AG08470 (cell line): Measurements from ENCODE around the genes WDR26 and CNIH3.

DNA sequence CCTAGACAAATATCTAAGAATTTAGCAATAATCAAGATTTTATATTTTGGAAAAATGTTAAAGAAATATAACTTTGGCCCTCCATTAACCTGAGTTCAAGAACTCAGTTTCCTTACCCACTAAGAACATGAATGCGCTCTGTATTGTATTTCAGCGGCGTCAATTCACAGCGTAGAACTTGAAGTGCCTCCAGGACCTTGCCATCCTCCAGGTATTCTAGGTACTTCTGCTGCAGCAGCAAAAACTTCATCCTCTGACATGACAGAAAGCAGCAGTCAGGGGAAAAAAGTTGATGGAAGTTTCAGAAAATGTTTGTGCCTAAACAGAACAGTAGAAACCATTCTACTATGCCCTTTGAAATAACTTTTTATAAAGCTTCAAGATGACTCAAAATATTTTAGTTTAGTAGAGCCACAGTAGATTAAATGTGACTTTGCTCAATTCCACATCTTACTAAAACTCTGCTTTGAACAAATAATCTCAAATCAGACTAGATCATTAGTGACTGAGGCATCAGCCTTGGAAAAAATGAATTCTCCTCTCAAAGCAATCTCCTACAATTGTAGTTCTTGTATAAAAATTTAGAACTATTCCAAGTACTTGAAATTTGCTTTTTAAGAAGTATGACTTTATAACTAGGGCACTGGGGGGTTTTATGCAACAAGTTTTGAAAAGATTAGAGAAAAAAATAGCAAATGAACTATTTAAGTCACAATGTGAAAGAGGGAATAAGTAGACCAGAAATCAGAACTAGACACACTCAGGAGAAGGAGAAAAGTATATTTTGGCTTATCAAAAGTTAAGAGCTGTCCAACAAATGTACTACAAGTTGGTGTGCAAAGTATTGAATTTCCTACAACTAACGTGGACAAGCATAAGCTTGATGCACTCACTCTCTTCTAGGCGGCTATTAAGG, 9.9 kb downstream of the WDR26 start:
- RRBS: no CpG with 5 or more reads among the region's 6 CpGs

- RRBS: no CpG with 5 or more reads among the region's 2 CpGs
Observed at GRCh38 chr1:224427326-224427847, 7.2 kb downstream of the WDR26 start.

GRCh38 chr1:224434629-224435264, at the start of gene WDR26:
Gene WDR26 (minus strand): TSS chr1:224434797.
- RRBS: 2% methylated on average over 30 of the region's 55 CpGs

GRCh38 chr1:224502585-224503188, 68.1 kb upstream of the WDR26 start:
- RRBS: no CpG with 5 or more reads among the region's 9 CpGs

GRCh38 chr1:224615682-224617032, at the start of gene CNIH3:
Gene CNIH3 (plus strand): TSS chr1:224616317.
- RRBS: 1% methylated on average over 48 of the region's 122 CpGs

DNA sequence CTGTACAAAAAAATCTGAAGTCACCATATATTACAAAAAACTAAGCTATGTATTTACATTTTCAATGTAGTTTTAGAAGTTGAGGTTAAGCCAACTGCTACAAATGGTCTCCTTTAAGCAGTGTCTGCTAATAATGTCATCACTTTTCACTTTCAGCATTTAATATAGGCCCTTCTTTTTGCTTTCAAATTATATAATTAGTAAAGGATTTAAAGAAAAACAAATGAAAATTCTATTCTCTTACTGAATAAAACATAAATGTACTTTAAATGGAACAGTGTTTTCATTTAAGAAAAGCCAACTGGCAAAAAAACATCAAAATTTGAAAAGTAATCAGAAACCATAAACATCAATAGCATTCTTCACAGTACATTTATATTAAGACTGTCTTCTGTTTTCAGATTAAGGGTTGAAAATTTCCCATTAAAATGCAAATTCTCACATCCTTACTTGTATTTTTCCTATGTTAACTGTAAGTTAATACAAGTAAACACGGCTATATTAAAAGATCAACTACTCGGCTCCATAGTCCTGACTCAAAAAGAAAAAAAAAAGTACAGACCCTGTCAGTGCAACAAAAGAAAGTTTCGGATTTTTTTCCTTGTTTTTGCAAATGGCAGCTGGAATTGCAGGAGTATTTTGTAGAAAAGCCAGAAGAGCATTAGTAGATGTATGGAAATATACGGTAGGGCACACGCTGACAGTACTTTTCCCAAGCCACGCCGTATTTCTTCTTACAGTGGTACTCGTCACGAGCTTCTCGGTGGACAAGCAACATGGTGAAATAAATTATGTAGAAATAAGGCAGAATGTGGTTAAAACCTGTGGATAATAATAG, 25.0 kb downstream of the LBR start:
- RRBS: no CpG with 5 or more reads among the region's 10 CpGs

GRCh38 chr1:225640487-225640891, 12.4 kb downstream of the ENAH start:
- RRBS: no CpG with 5 or more reads among the region's 1 CpG

DNA sequence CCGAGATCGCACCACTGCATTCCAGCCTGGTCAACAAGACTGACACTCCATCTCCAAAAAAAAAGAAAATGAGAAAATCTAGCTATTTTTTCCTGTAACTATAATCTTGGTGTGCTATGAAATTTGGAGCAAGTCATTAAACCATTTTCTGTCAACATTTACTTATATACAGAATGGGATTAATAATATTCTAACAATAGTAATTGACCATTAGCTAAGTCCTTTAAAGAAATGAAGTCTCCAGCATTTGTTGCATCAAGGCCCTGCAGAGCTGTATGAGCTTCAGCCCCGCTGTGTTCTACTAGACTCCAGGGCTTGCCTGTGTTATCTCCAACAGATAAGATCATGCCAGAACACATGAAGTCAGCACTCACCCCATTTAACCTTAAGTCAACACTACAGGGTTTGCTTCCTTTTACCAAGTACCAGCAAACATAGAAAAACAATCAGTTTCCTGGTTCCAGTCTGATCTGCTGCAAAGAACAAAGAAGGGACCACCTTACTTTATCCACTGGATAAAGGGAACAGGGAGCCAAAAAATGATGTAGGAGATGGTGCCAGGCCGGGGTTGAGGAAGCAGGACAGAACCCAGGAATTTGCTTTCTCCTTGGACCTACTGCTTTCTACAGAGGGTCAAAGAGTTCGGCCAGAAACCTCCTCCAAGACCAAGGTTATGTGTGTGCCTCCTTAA, 41.2 kb upstream of the ENAH start:
- RRBS: no CpG with 5 or more reads among the region's 5 CpGs

DNA sequence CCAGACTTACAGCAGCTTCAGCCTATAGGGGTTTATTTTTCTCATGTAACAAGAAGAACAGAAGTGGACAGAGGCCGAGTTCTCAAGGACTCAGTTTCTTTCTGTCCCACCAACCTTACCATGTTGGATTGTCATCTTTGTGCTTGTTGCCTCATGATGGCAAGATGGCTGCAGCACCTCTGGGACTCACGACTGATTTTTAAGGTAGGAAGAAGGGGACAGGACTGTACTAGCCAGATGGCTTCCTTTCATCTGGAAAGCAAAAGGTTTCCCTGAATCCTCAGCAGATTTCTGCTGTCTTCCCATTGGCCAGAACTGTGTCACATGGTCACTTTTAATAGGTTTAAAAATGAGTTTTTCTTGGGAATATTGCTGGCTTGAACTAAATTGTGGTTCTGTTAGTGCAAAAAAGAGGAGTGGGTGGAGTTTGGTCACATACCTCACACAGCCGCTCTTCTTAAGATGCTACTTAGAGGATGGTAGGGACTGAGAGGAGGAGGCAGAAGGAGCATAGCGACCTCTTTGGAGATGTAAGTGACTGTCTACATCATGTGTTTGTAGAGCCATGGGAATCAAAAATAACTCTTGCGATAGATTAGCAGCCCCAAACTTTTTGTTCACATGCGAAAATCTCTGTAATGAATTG, 48.1 kb upstream of the ENAH start:
- RRBS: no CpG with 5 or more reads among the region's 6 CpGs

- RRBS: no CpG with 5 or more reads among the region's 10 CpGs
Observed at GRCh38 chr1:225811602-225812563, 2.0 kb downstream of the EPHX1 start.

- RRBS: no CpG with 5 or more reads among the region's 3 CpGs
Observed at GRCh38 chr1:225820596-225821124, 10.7 kb downstream of the EPHX1 start.

GRCh38 chr1:225875140-225875806, 6.9 kb downstream of the TMEM63A start:
- RRBS: no CpG with 5 or more reads among the region's 11 CpGs

- RRBS: no CpG with 5 or more reads among the region's 5 CpGs
Observed at GRCh38 chr1:225880607-225880978, 1.6 kb downstream of the TMEM63A start.

- RRBS: no CpG with 5 or more reads among the region's 5 CpGs
Observed at GRCh38 chr1:225880979-225881324, 1.2 kb downstream of the TMEM63A start.

GRCh38 chr1:225888453-225888798, 520 bp downstream of the LEFTY1 start:
- RRBS: 79% methylated on average over 5 of the region's 8 CpGs

DNA sequence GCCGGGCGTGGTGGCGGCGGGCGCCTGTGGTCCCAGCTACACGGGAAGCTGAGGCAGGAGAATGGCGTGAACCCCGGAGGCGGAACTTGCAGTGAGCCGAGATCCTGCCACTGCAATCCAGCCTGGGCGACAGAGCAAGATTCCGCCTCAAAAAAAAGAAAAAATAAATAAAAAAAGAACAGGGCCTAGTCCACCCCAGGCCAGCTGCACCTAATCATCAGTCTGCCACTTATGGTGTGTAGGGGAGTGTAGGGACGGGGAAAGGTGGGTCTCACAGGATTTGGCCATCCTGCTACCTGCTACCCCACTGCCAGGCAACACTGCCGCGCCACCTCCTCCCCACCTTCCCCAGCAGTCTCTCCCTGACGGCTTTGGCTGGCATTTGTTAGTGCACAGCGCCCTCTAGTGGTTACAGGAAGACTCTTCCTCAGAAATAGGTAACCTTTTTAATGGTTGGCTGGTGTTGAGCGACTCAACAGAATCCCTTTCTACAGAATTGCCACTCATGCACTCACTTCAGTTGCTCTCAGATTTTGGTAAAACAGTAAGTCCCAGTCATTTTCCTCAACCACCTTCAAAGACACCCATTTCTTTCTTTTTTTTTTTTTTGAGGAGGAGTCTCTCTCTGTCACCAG, 23.3 kb downstream of the SDE2 start:
- RRBS: no CpG with 5 or more reads among the region's 18 CpGs

DNA sequence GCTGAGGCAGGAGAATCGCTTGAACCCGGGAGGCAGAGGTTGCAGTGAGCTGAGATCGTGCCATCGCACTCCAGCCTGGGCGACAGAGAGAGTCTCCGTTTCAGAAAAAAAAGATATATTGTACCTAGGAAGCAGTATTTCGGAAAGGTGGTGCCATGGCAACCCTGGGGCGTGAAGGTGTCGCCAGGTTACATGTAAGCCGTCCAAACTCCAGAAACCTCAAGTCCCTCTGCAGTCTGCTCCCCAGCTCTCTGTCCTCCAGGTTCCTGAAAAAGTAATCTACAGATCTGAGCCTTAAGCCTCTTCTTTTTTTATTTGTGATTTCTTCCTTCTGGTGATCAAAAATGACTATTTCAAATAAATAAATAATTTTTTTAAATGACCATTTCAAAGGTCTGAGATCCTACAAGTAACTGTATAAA, 1.6 kb upstream of the SDE2 start:
- RRBS: no CpG with 5 or more reads among the region's 10 CpGs

DNA sequence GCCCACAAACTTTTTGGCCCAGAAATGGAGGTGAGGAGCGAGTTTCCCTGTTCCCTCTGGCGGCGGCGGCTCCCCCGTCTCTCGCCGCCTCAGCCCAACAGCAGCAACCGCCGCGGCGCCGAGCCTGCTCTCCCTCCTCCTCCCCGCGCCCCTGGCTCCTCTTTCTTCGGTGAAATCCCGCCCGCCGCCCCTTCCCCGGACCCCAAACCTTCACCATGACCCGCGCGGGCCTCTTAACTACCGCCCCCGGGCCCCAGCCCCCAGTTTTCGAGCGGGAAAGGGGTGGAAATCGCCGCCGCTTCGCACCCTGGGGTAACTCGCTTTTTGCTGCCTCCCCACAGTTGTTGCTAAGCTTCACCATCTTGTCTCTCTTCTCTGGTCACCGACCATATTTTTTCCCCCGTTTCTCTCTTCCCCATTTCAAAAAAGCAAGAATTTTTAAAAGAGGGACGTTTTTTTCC, 433 bp downstream of the H3-3A start:
- RRBS: 1% methylated on average over 6 of the region's 34 CpGs

DNA sequence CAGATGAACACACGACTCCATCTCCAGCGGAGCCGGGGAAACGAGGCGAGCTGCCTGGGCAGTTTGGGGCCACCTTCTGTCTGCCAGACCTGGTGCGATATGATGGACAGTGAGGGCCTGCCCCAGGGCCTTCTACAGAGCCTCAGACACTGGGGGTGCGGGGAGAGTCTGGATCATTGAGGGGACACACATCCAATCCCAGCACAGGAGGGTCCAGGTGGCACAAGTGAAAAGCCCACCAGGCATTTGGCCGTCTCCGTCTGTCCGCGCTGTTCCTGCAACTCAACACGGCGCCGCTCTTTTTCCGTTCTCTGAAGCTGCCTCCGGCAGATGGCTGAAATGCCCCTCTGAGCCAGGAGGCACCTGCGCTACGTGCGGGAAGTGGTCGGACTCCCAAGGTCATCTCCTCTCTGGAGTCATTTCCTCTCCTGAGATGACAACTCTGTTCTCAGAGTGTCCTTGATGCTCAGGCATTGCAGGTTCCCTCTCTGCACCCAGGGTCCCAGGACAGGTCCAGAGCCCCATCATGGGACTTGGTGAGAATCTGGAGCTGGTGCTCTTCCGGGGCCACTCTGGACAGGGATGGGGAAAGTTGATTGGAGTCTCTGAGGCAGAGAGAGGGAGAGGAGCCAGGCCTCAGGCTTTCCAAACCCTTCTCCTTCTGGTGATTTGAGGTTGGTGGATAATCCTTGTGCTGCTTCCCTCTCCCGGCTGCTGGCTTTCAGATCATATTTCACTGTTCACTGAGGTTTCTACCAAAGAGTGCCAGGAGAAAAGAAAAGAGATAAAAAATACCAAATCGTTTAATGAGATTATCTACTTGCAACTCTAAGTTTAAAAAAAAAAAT, 14.0 kb upstream of the MIXL1 start:
- RRBS: no CpG with 5 or more reads among the region's 23 CpGs

DNA sequence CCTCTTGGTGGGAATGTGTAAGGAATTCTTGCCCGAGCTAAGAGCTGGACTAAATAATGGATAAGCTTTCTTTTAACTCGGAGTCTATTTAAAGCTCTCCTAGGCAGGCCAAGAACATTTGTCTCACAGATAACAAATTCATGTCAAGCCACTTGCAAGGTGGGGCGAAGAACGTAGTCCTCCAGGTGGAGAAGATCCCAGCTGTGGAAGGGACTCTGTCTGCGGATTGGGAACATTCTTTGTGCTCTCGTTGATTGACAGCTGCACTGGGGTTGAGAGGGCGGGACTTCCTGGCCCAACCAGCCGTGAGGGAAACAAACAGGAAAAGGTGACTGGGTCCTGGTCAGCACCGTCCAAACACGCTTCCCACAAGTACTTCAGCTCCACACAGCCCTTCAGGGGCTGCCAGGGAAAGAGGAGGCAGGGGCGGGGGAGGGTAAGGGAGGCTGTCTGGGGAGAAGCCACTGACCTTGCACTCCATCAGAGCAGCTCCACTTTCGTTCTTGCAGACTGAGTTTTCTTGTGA, 21.8 kb upstream of the STUM start:
- RRBS: no CpG with 5 or more reads among the region's 12 CpGs